ENCODE measurements around a stretch of chr1.

DNA sequence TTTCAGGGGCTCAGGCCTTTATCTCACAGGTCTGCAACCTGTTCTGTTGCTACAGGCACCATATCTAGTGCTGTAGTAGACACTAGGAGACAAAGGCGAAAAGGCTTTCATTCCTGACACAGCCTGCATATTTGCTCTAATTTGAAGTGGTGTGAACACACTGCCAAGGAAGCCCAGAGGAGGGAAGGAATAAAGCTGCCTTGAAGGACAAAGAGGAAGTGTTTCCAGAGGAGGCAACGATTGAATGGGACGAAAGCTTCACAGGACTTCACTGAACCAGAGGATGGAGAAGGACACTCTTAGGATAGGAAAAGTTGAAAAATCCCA, 90.8 kb upstream of the WARS2 start:
- PRO-cap, result no peak

- PRO-cap, result no peak
Measured at GRCh38 chr1:119326850-119328346, 41.2 kb upstream of the HAO2 start.

GRCh38 chr1:119380867-119381387, 12.3 kb downstream of the HAO2 start:
- PRO-cap, result no peak

DNA sequence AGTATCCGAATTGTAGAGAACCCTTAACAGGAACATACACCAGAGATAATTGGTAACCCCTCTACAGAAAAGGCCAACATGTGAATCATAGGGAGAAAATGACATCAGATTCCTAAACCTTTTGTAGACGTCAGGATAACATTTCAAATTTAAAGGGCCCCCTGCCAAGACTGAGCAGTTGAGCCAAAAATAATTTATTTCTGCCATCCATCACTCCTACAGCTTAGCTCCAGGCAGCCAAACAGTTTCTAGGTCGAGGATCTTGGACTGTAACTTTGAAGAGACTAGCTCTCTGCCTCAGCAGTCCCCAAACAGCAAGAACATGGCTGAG, 21.2 kb downstream of the ZNF697 start:
- PRO-cap, result no peak

DNA sequence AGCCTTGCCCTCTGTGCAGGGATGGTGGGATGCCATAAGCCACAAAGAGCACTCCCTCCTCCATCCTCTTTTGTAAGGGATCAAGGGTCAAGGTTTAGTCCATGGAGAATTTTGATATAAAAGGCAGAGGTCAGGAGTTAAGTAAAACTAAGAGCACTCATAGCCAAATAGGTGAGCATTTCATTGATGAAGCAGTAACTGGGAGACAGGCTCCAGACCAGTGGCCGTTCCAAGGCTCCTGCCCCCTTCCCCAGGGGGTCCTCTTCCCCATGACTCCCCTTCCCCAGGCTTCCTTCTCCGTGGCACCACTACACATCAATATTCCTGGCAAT, 17.5 kb downstream of the PHGDH start:
- PRO-cap, result no peak

DNA sequence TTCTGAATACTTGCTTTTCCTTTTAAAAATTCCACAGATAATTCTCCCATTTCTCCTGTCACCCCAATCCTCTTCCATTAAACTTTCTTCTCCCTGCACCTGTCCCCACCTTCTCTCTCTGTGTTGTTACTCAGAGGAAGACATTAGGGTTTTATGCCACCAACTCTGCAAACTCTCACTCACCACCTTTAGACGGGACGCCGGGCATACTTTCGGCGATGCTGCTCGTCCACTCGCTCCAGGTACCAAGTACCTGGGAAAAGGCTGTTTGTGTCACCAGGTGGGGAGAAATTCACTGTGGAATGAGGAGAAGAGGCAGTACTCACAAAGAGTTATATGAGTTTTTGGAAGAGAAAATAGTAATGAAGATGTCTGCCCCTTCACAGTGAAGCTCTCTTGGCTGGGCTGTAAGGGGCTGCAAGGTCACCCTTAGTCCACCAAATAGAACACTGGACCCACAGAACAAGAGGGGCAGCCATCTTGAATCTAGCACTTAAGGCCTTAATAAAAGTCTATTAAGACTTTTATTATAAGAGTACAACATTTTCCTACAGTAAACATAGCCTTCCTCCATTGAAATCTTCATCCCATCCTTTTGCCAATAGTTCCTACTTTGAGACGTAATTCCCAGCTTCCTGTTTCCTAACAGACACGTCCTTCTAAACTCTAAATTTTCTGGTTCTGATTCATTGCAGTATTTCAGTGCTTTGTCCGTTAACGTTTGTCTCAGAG, 17.9 kb downstream of the HMGCS2 start:
- PRO-cap, result no peak

- PRO-cap, result no peak
Measured at GRCh38 chr1:119765672-119766087, 3.0 kb downstream of the HMGCS2 start.

- PRO-cap, result no peak
Measured at GRCh38 chr1:119806503-119806964, 4.7 kb downstream of the REG4 start.

DNA sequence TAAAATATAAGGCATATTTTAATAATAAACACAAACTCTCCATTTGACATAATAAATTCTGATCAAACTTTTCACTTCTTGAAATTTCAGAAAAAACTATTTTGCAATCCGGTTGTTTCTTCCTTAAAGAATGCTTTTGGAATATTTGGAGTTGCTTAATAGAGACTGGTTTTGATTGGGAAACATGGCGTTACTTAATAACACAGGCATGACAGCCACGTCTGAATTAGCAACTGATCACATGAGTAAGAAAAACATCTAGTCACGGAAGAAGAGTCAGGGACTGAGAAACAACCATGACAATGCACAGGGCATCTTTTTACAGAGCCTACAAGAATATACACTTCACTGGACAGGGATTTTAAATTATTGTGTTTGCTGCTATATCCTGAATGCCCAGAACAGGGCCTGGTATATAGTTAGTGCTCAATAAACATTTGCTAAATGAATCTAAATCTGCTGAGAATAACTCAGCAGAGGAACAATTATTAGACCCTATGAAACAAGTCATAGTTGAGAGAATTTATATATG, 18.2 kb downstream of the SEC22B start:
- PRO-cap, result no peak

DNA sequence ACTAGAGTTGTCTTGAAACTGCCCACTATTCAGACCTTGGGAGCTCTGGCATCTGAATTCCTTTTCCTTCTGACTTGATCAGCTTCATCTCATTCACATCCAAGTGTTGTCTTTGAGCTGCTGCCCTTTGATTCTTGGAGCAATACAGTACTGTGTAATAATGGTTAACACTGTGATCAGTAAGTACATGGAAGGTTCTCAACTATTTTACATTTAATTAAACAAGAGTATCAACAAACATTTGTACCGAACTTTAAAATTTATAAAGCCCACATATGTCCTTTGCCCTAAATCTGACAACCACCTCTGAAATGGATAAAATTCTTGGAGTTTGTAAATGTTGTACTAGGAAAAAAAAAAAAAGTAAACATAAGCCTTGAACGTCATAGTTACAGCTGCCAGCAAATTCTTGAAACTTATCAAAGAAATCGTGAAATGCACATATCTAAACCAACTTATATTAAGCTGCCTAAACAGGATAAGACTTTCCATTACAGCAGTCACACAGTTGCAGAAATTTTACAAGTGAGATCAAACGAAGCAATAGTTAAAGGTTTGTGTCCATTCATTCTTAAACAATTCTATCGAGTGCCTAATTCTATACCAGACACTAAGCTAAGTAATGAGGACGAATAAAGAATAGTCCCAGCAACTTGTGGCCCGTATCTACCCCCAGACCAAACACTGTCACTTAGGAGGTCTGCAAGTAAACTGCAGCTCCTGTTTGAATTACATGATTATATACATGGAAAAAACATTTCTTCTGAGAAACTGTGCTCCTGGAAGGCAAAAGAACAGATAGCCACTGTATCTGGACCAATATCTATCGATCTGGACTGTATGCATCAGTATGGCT, 3.1 kb upstream of the SEC22B start:
- PRO-cap, result no peak

DNA sequence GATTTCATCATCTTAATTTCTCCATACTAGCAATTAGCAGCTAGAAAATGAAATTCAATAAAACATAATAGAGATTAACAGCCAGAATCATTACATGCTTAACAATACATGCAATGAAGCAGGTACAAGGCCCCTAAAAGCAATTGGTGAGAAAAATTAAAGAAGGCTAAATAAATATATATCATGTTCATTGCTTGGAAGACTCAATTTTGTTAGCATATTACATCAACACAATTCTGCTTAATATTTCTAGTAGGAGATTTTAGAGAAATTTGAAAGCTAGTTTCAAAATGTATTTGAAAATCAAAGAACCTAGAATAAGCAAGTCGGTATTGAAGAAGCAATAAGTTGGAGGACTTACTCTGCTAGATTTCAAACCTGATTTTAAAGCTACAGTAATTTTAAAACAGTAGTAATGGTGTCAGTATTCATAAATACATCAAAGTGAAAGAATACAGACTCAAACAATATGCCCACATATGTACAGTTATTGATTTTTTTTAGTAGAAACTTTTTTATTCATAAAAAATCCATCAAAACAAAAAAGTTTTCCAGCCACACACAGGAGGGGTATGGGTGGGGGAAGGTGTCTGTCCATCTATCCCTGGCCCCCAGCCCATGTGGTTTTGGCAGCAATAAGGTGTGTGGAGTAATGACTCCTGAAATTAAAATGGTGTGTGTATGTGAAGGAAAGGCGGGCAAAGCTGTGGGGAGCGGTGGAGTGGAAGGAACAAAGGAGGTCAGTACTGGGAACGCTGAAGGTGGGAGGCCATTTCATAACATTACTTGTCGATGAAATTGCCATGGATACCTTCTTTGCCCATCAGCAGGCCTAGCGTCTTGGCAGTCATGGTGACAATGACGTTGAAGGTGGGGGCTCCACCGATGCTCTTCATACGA, 18.3 kb downstream of the NBPF8 start:
- PRO-cap, result no peak

DNA sequence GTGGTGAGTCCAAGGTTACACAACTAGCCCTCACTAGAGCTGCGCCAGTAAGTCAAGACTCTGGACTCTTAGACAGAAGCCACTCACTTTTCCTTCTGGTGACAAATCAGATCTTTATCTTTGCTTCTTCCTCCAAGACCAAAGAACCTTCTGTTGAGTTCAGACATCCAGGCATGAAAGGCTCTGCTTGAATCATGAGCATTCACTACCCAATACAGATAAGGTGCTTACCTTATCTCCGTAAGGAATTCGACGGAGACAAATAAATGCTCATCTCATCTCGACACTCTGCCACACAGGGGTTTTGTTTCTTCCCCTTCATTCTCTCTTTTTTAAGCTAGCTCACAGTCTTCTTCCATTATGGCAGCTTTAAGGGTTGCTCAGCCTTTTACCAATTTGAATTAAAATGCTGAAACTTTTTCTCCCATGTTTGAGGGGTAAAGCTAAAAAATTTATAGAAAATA, 116.8 kb downstream of the NBPF8 start:
- PRO-cap, result no peak

- PRO-cap, result no peak
Measured at GRCh38 chr1:120552287-120552613, 137.4 kb downstream of the NBPF8 start.

GRCh38 chr1:120701119-120701696, 22.5 kb upstream of the NOTCH2NLR start:
- PRO-cap, result no peak

GRCh38 chr1:143326808-143327219, 579.0 kb downstream of the H3-7 start:
- PRO-cap, result no peak

DNA sequence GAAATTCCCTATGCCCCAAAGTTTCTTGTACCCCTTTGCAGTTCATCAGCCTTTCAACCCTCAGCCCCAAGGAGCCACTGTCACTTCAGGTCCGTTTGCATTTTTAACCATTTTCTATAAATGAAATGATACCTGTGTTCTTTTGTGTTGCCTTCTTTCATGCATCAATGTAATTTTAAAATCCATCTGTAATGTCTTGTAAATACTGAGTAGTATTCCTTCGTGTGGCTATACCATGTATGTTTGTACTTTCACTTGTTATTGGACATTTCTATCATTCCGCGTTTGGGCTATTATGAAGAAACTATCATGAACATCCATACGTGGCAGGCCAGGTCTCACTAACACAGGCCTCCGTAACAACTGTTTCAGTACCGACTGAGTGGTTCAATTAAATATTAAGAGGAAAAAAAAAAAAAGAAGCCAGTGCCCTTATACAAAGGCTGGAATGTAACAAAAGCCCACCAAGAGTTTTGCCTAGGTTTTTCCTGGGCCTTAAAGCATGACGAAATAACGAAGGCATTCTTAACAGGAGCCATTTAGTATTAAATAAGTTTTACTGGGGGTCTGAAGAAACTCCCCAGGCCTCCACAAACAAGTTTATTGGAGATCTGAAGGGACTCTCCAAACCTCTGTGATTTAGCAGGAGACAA, 17.5 kb downstream of the NBPF15 start:
- PRO-cap, result no peak

- PRO-cap, result bidirectional peak, plus-strand start at chr1:144552215, minus-strand start at chr1:144551933
Measured at GRCh38 chr1:144551176-144552063, 41.3 kb upstream of the PPIAL4F start.

GRCh38 chr1:144567429-144568091, 25.1 kb upstream of the PPIAL4F start:
- PRO-cap, result no peak

GRCh38 chr1:145214338-145214918, 27.5 kb downstream of the PPIAL4D start:
- PRO-cap, result no peak

DNA sequence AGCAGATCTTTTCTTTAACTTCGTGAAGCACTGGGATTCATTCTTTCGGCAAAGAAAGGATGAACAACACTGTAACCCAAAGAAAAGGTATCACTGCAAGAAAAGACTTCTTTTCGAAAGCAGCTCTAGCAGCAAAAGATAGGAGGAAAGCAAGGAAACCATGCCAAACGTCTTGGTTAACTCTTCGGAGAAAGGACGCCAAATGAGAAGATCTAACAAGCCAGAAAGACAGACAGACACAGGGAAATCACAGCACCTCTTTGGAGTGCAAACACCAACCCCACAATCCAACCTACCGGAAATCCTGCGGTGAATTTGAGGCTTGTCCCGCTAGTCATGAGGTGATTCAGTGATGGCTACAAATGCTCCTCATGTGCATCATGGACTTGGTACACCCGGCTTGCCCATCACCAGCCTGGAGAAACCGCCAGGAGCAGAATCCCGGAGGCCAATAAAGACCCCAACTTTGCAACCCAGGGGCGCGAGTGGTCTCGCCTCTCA, 869 bp downstream of the NBPF20 start:
- PRO-cap, result no peak

All from SP-49 (cell line).